ENCODE measurements around the gene WDR7.

DNA sequence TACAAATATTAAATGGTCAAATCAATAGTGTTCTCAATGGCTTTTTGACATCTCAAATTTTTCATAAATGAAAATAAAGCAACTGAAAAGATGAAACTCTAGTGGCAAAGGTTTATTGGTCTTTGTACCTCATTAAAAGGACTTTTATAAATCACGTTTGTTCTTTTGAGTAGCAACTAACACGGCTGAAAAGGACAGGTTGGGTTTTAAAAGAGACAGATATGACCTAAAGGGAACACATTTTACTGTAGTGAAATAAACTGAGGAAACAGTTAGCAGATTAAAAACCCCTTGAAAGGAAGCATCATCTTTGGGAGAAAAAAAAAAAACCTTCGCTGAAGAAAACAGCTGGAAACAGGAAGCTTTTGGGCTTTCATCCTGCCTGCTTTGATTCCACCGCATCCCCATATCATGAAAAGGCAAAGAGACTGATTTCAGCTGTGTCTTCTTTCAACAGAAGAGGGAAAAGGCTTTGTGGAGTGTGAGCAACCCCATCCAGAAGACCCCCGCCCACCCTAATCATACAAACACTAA, 86.5 kb downstream of the TCF4 start:
- PRO-cap, 2 experiments: no peak in any of the 2 experiments

GRCh38 chr18:55720818-55721411, 132.9 kb upstream of the TCF4 start:
- PRO-cap, 2 experiments: no peak in any of the 2 experiments

- PRO-cap, 2 experiments: no peak in any of the 2 experiments
These were observed 281.9 kb upstream of the TCF4 start for GRCh38 chr18:55869943-55870253.

- PRO-cap, 2 experiments: no peak in any of the 2 experiments
These were observed 245.3 kb downstream of the TXNL1 start for GRCh38 chr18:56393224-56393447.

DNA sequence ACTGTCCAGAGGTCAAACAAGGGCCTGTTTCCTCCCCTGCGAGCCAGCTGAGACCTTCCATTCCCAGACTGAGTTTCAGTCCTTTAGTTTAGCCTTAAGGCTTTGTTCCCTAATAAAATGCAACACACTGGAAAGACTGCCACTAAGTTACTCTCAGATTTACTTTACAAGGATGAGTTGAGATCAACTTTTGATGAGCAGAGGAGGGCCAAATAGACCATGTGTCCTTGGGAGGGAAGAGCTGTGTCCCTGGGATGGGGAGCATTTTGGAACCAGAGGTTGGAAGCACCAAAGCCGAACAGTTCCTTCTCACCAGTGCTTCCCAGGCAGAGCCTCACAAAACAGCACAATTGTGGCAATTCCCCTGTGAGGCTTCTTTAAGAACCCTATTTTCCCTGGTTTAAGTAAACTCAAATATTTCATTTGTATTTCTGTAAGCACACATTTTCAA, 63.3 kb downstream of the TXNL1 start:
- PRO-cap, 2 experiments: no peak in any of the 2 experiments

DNA sequence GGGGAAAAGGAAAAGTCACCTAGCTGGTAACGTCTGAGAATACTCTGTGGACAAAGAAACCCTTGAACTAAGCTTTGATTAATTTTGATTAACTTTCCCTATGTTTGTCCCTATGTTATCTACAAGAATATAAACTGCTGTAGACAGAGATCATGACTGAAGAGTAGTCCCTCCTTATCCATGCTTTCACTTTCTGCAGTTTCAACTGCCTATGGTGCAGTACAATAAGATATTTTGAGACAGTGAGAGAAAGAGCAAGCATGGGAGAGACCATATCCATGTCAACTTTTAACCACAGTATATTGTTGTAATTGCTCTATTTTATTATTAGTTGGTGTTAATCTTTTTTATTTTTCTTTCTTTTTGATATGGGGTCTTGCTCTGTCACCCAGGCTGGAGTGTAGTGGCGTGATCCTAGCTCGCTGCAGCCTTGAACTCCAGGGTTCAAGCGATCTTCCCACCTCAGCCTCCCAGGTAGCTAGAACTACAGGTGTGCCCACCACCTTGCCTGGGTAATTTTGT, 31.7 kb downstream of the TXNL1 start:
- PRO-cap, 2 experiments: no peak in any of the 2 experiments

GRCh38 chr18:56650820-56651815, at the start of gene WDR7:
TSS of gene WDR7 (plus strand) at chr18:56651359.
- PRO-cap, 2 experiments: peak in 2 of 2 experiments; most common plus-strand start chr18:56651402 (in 1); most common minus-strand start chr18:56651271 (in 2)

GRCh38 chr18:56789318-56789735, 138.2 kb downstream of the WDR7 start:
- PRO-cap, 2 experiments: no peak in any of the 2 experiments

- PRO-cap, 2 experiments: no peak in any of the 2 experiments
These were observed 166.3 kb upstream of the BOD1L2 start for GRCh38 chr18:56980150-56981396.

- PRO-cap, 2 experiments: no peak in any of the 2 experiments
These were observed 96.2 kb upstream of the BOD1L2 start for GRCh38 chr18:57050581-57051124.

- PRO-cap, 2 experiments: no peak in any of the 2 experiments
These were observed 3.8 kb downstream of the BOD1L2 start for GRCh38 chr18:57150731-57151110.

GRCh38 chr18:57428686-57429451, 6.3 kb upstream of the ONECUT2 start:
- PRO-cap, 2 experiments: no peak in any of the 2 experiments

GRCh38 chr18:57744216-57744933, 58.7 kb downstream of the ATP8B1 start:
- PRO-cap, 2 experiments: no peak in any of the 2 experiments

- PRO-cap, 2 experiments: no peak in any of the 2 experiments
These were observed 29.1 kb downstream of the ATP8B1 start for GRCh38 chr18:57773865-57774465.

- PRO-cap, 2 experiments: no peak in any of the 2 experiments
These were observed 2.1 kb downstream of the NEDD4L start for GRCh38 chr18:58046141-58046469.

GRCh38 chr18:58046470-58047121, 2.6 kb downstream of the NEDD4L start:
- PRO-cap, 2 experiments: no peak in any of the 2 experiments

DNA sequence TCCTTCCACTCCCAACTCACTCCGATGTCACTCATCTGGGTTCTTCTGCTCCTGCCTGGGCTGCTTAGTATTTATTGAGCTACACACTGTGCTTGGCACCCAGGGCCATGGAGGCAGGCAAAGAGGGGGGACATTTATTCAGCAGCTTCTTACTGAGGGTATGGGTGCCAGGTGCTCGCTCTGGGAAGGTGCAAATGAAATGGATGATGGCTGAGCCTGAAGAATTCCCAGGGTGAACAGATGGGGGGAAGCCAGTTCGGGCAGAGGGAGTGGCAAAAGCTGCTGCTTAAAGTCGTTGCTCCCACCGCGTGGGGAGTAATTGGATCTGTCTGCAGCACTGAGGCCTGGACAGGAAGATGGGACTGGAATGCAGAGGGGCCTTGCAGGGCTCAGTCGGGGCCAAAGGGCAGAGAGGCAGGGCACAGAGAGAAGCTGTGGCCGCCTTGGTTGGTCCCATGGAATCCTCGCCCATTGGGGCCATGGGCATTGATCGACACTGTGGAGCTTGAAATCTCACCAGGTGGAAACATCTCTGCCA, 51.2 kb downstream of the NEDD4L start:
- PRO-cap, 2 experiments: no peak in any of the 2 experiments

- PRO-cap, 2 experiments: no peak in any of the 2 experiments
These were observed 59.5 kb downstream of the NEDD4L start for GRCh38 chr18:58103344-58104062.

- PRO-cap, 2 experiments: no peak in any of the 2 experiments
These were observed 152.2 kb downstream of the NEDD4L start for GRCh38 chr18:58196122-58196747.

DNA sequence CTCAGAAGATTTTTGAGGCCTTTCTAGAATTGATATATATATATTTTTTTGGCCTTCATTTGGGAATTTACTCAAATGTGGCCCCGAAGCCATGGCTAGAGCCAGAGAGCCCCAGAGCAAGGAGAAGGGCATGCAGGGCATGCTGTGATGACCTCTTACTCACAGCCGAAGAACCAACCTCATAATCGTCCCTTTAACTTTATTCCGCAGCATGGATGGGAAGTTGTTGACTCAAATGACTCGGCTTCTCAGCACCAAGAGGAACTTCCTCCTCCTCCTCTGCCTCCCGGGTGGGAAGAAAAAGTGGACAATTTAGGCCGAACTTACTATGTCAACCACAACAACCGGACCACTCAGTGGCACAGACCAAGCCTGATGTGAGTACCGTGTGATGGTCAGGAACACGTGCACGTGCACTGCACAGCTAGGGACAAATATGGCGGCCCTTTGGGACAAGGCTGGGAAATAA, 280.8 kb downstream of the NEDD4L start:
- PRO-cap, 2 experiments: no peak in any of the 2 experiments